Ovary (tissue), 7 donors: ENCODE data around the genes RAB12, MTCL1, RAB31, APCDD1 and PIEZO2.

- PRO-cap, 7 experiments, result no peak in any of the 7 experiments
- RAMPAGE, long total RNA, 2 experiments, result no peak in any of the 2 experiments
These were observed 231.1 kb upstream of the RAB12 start for GRCh38 chr18:8378146-8378449.

DNA sequence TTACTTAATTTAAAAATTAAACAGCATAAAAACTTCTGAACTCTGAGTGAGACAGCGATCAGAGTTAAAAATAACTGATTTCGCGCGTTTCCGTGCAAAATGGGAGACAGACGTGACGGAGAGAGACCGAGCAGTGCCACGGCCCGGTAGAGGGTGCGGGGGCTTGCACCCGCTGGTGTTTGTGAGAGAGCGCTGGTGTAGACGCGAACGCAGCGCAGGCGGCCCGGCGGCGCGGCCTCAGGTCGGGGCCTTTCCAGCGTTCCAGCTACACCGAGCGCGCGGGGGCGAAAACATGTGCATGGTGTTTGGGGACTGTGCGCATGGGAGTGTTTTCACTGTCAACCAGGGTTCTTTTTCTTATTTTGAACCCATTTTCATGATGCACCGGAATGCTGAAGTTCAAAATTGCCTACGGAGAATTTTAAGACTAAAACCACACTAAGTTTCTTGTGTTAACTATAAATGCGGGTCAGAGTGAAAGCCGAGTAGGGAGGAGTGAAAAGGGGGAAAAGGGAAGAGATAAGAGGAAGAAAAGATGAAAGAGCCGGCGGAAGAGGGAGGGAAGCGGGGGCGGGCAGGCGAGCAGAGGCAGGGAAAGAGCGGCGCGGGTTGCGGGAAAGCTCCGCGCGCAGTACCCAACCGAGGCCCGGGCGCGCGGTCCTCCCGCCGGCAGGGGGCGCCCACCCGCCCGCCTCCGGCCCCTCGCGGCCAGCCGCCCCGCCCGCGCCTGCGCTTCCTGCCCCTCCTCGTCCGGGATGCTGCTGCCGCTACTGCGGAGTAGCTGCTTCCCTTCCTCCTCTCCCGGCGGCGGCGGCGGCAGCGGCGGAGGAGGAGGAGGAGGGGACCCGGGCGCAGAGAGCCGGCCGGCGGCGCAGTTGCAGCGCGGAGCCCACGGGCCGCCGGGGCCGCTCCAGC is at the start of gene RAB12:
TSS of gene RAB12 (plus strand) at position 753 of the 915 bp plus-strand sequence.
- PRO-cap, 7 experiments, result peak in 7 of 7 experiments; most common plus-strand start position 746 of the sequence (in 4); most common minus-strand start position 632 of the sequence (in 6)
- RAMPAGE, long total RNA, 2 experiments, result no peak in any of the 2 experiments

- PRO-cap, 7 experiments, result no peak in any of the 7 experiments
- RAMPAGE, long total RNA, 2 experiments, result no peak in any of the 2 experiments
These were observed 14.6 kb downstream of the RAB12 start for GRCh38 chr18:8623700-8624347.

GRCh38 chr18:8701580-8702091 is 3.7 kb upstream of the MTCL1 start:
- PRO-cap, 7 experiments, result no peak in any of the 7 experiments
- RAMPAGE, long total RNA, 2 experiments, result no peak in any of the 2 experiments

GRCh38 chr18:8704909-8705852 is at the start of gene MTCL1:
MTCL1 (plus strand) TSS chr18:8705556.
- PRO-cap, 7 experiments, result peak in 7 of 7 experiments; most common plus-strand start chr18:8705252 (in 6); most common minus-strand start chr18:8705091 (in 6)
- RAMPAGE, long total RNA, 2 experiments, result no peak in any of the 2 experiments

DNA sequence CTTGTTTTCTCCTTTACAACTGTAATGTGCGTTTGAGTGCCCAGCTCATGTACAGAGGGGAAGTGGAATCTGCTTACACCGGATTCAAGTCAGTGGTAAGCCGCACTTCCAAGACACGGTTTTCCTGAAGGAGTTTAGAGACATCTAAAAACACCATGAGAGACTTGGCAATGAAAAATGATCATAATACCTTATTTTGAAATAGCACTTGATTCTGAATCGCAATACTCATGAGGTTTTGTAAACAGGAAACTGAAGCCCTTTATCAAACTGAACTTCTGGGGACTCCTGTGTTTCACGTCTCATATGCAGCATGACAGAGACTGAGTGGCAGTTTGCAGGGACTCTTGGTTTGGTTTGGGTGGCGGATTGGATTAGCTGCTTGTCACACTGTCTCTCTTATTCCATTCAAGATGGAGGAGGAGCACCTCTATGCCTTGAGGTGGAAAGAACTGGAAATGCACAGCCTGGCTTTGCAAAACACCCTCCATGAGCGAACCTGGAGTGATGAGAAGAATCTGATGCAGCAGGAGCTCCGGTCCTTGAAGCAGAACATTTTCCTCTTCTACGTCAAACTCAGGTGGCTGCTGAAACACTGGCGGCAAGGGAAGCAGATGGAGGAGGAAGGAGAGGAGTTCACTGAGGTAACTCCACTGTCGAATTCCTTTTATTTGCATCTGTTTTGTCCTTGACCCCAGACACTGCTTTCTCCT is 90.6 kb downstream of the MTCL1 start:
- PRO-cap, 7 experiments, result no peak in any of the 7 experiments
- RAMPAGE, long total RNA, 2 experiments, result no peak in any of the 2 experiments

- PRO-cap, 7 experiments, result no peak in any of the 7 experiments
- RAMPAGE, long total RNA, 2 experiments, result no peak in any of the 2 experiments
These were observed 91.8 kb downstream of the MTCL1 start for GRCh38 chr18:8797135-8797594.

- PRO-cap, 7 experiments, result no peak in any of the 7 experiments
- RAMPAGE, long total RNA, 2 experiments, result no peak in any of the 2 experiments
These were observed 44.0 kb downstream of the PPP4R1 start for GRCh38 chr18:9570323-9570722.

- PRO-cap, 7 experiments, result peak in 7 of 7 experiments; most common plus-strand start chr18:9708303 (in 7); most common minus-strand start chr18:9708057 (in 3)
- RAMPAGE, long total RNA, 2 experiments, result start-site peak on the plus strand in 2 of 2 experiments, at chr18:9708303-9708350 at its widest, 154 to 187 reads per replicate
These were observed at the start of gene RAB31 for GRCh38 chr18:9707855-9708543. RAB31 (plus strand) TSS chr18:9708301.

- PRO-cap, 7 experiments, result peak in 2 of 7 experiments; most common plus-strand start chr18:9743075 (in 2)
- RAMPAGE, long total RNA, 2 experiments, result no peak in any of the 2 experiments
These were observed 34.8 kb downstream of the RAB31 start for GRCh38 chr18:9743029-9743215.

- PRO-cap, 7 experiments, result no peak in any of the 7 experiments
- RAMPAGE, long total RNA, 2 experiments, result no peak in any of the 2 experiments
These were observed 56.9 kb upstream of the TXNDC2 start for GRCh38 chr18:9828696-9829377.

- PRO-cap, 7 experiments, result no peak in any of the 7 experiments
- RAMPAGE, long total RNA, 2 experiments, result no peak in any of the 2 experiments
These were observed 39.2 kb upstream of the TXNDC2 start for GRCh38 chr18:9846636-9846895.

GRCh38 chr18:10057755-10058611 is 144.2 kb downstream of the VAPA start:
- PRO-cap, 7 experiments, result peak in 1 of 7 experiments; most common plus-strand start chr18:10058147 (in 1)
- RAMPAGE, long total RNA, 2 experiments, result no peak in any of the 2 experiments

DNA sequence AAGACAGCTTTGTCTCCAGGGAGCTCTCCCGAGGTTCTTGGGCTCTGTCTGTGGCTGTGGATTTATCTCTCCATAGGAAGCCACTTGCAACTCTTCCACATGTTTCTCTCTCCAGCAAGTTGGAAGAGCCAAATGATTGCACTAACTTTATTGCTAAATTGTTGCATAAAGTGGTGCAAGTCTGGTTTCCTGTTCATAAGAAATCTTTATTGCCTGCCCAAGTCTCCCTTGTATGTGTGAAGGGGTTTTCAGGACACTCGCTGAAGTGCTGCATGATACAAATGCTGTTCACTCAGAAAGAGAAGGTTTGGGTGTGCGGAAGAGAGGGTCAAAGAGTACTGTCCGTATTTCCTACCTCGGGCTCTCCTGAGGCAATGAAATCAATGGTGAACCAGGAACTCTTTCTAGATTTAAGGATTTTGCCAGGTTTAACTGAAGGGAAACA is 199.9 kb downstream of the VAPA start:
- PRO-cap, 7 experiments, result no peak in any of the 7 experiments
- RAMPAGE, long total RNA, 2 experiments, result no peak in any of the 2 experiments

- PRO-cap, 7 experiments, result no peak in any of the 7 experiments
- RAMPAGE, long total RNA, 2 experiments, result no peak in any of the 2 experiments
These were observed 228.6 kb upstream of the APCDD1 start for GRCh38 chr18:10225806-10226236.

- PRO-cap, 7 experiments, result peak in 7 of 7 experiments; most common plus-strand start chr18:10454603 (in 7); most common minus-strand start chr18:10454347 (in 4)
- RAMPAGE, long total RNA, 2 experiments, result no peak in any of the 2 experiments
These were observed at the start of gene APCDD1 for GRCh38 chr18:10454011-10454796. APCDD1 (plus strand) TSS chr18:10454635.

GRCh38 chr18:10476274-10476603 is 21.8 kb downstream of the APCDD1 start:
- PRO-cap, 7 experiments, result peak in 3 of 7 experiments; most common plus-strand start chr18:10476506 (in 1); most common minus-strand start chr18:10476513 (in 3)
- RAMPAGE, long total RNA, 2 experiments, result no peak in any of the 2 experiments

GRCh38 chr18:10482631-10483858 is 28.6 kb downstream of the APCDD1 start:
- PRO-cap, 7 experiments, result peak in 4 of 7 experiments; most common plus-strand start chr18:10483250 (in 4); most common minus-strand start chr18:10483091 (in 2)
- RAMPAGE, long total RNA, 2 experiments, result no peak in any of the 2 experiments

DNA sequence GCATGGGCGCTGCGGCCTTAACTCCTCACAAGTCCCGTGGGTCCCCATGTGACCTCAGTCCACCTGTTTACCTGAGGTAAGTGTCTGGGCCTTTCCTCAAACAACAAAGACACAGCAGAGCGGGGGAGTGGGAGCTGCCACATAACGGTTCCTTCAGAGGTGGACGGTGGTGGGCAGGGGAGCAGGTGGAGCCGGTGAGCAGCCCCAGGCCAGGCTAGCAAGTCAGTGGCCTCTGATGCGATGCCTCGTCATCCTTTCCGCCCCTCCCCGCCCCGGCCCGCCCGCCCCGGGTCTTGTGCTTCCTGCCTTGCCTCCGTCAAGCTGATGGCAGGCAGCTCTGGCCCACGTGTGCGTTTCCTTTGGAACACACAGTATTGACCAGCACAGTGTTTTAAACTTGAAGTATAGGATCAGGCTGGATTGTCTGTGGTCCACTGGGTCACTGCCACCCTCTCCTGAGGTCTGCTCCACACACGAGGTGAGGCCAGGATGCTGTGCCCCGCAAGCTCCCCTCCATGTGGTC is 38.9 kb downstream of the PIEZO2 start:
- PRO-cap, 7 experiments, result no peak in any of the 7 experiments
- RAMPAGE, long total RNA, 2 experiments, result no peak in any of the 2 experiments

DNA sequence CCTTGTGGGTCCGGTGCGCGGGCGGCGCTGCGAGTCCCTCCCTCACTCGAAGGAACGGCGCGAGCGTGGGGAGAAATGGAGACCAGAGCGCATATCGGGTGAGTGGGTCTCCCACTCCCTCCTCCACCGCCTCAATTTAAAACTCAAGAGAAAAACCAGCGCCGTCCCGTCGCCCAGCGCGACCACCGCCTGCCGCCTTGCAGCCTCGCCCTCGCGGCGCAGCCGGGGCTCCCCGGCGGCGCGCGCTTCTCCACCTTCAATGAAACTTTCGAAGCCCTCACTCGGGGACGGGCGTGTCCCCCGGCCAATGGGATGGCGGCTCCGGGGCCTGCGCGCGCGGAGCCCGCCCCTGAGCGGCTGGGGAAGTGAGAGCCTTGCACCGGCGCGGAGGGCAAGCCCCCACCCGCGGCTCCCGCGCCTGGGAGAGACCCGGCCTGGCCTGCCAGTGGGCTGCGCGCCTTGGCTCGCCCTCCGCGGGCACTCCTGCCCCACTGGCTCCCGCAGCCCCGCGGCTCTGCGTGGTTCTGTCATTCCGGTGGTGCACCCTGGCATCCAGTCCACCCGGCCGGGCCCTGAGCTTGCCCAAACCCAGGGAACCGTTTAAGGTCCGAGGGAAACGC is at the start of gene PIEZO2:
TSS of gene PIEZO2 (minus strand) at position 261 of the 620 bp plus-strand sequence.
- PRO-cap, 7 experiments, result peak in 7 of 7 experiments; most common plus-strand start position 360 of the sequence (in 1); most common minus-strand start position 261 of the sequence (in 7)
- RAMPAGE, long total RNA, 2 experiments, result no peak in any of the 2 experiments